Measurements from ENCODE around the gene PTPN2.

GRCh38 chr18:12345889-12346677 is 30.9 kb downstream of the AFG3L2 start:
- PRO-cap: no peak
- RAMPAGE, long total RNA, 3 experiments: no peak in any of the 3 experiments

DNA sequence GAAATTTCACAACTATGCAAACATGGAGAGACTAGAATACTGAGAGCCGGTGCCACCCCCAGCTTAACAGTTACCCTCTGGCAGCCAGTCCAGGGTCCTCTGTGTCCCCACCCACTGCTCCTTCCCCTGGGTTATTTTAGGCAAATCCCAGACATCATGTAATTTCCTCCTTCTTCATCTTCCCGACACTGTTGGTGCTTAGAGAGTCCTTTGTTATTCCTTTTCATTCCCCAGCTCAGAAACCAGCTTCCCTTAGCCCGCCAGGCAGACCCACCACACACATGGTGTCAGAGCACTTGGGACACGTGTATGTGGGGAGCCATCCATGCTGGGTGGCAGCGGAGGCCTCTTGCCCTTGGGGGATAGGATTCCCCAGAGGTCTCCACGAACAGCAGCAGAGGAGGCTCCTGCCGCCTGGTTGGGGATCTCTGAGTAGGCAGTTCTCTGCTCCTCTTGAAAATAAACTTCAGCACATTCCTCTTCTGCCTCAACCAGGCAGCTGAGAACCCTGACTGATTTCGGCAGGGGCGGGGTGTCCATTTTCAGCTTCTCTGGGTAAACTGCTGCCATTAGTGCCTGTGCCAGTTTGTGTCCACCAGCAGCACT is 8.0 kb downstream of the PRELID3A start:
- PRO-cap: no peak
- RAMPAGE, long total RNA, 3 experiments: no peak in any of the 3 experiments

- PRO-cap: no peak
- RAMPAGE, long total RNA, 3 experiments: no peak in any of the 3 experiments
Measured at GRCh38 chr18:12420663-12421625, 13.2 kb downstream of the PRELID3A start.

DNA sequence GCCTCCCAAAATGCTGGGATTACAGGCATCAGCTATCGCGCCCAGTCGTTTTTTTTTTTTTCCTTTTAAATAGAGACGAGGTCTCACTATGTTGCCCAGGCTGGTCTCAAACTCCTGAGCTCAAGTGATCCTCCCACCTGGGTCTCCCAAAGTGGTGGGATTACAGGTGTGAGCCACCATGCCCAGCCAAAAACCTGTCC is 113.5 kb downstream of the SPIRE1 start:
- PRO-cap: no peak
- RAMPAGE, long total RNA, 3 experiments: no peak in any of the 3 experiments

GRCh38 chr18:12884146-12884927 is at the start of gene PTPN2:
Gene PTPN2 (minus strand): TSS chr18:12884237.
- PRO-cap: bidirectional peak, plus-strand start at chr18:12884319, minus-strand start at chr18:12884264
- RAMPAGE, long total RNA, 3 experiments: start-site peak on the minus strand in 2 of 3 experiments, at chr18:12884182-12884214 at its widest, 155 to 172 reads per replicate

GRCh38 chr18:13001171-13001788 is 10.1 kb downstream of the CEP192 start:
- PRO-cap: no peak
- RAMPAGE, long total RNA, 3 experiments: no peak in any of the 3 experiments

DNA sequence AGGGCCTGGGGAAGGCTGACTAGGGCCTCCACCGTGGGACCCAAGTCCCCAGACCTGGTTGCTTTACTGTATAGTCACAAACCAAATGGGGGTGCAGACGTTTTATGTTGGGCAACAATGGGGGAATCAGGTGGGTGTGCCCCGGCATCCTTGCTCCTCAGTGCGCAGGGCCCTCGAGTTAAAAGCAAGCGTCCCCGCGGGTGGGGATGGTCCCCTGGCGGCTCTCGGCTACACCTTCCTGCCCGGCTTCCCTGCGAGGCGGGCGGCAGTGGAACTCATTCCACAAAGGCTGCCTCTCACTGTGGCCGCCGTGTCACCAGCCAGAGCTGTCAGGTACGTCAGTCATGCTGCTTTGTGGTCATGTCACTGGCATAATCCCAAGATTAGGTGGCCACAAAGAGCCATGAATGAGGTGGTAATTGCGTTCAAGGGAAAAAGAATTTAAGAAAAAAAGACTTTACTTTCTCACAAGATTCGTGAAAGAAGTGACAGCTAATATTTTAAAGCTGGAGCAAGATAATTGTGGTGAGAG is 82.5 kb upstream of the LDLRAD4 start:
- PRO-cap: no peak
- RAMPAGE, long total RNA, 3 experiments: no peak in any of the 3 experiments

GRCh38 chr18:13165542-13166439 is 52.8 kb upstream of the LDLRAD4 start:
- PRO-cap: no peak
- RAMPAGE, long total RNA, 3 experiments: no peak in any of the 3 experiments

DNA sequence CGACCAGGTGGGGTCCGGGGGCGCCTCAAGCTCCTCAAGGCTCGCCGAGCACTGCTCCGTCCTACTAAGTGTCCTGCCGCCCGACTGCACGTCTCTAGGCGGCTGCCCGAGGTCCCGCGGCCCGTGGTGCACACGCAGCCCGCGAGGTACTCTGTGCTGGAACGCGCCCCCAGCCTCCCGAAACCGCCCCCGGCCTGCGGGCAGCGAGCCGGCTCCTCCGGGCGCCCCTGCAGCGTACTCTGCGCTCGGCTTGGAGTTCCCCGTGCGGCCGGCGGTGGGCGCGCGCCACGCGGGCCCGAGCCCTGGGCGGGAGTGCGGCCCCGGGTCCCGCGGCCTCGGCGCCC is 1.5 kb upstream of the LDLRAD4 start:
- PRO-cap: no peak
- RAMPAGE, long total RNA, 3 experiments: no peak in any of the 3 experiments

DNA sequence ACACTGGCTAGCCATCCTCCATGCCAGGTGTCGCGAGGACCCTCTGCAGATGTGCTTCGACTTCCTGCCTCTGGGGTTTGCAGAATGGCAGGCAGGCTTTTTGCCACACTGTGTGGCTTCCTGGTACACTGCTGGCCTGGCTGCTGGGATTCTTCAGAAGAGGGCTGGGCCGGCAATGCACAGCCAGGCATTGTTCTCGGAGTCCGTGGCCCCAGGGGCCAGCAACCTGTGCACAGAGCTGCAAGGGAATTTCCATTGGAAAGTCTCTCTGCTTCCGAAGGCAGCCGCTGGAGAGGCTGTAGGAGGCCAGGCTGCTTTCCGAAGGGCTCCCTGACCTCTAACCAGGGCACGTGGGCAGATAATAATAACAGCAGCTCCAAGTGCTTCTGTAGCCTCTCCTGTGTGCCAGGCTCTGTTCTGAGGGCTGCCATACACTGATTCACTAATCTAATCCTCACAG is 4.8 kb downstream of the LDLRAD4 start:
- PRO-cap: no peak
- RAMPAGE, long total RNA, 3 experiments: no peak in any of the 3 experiments

DNA sequence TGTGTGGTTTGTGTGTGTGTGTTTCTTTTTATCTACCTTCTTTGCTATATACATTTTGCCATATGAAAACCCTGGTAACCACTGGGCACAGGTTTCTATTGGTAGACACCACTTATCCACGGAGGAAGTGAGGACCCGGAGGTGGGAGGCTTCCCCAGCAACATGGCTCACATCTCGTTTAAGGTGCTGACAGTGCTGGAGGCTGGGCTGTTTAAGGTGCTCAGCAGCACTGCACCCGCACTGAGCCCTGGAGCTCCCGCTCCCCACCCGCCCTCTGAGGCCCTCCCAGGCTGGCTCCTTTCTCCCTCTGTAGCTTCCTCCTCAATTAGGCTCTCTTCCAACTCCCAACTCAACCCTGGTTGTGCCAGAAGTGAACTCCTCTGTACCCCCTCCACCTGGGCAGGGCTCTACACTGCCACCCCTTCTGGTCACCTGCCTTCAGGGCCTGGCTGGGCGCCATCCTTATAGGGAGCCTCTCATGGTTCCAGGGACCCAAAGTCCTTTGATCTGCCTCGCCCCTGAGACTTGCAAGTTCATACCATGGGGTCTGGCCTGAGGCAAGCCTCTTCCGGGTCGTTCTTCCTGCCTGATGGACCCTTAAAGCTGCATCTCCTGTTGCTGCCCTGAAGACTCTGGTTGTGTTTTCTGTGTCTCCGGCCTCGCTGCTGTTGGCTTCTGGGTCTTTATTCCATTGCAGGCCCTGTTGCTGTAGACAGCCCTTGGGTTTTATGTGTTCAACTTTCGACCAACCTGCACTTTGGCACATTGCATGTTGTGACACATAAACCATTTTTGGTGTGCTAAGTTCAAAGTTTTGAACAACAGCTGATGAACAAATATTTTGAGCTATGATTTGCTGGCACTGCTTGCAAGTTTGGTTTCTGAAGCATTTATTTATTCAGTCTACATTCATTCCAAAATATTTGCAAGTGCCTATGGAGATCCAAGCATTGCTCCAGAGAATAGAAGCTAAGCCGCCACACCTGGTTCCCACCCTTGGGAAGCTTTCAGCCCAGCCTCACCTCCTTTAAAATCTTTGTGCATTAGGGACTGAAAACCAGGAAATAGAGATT is 199.6 kb downstream of the LDLRAD4 start:
- PRO-cap: no peak
- RAMPAGE, long total RNA, 3 experiments: no peak in any of the 3 experiments

DNA sequence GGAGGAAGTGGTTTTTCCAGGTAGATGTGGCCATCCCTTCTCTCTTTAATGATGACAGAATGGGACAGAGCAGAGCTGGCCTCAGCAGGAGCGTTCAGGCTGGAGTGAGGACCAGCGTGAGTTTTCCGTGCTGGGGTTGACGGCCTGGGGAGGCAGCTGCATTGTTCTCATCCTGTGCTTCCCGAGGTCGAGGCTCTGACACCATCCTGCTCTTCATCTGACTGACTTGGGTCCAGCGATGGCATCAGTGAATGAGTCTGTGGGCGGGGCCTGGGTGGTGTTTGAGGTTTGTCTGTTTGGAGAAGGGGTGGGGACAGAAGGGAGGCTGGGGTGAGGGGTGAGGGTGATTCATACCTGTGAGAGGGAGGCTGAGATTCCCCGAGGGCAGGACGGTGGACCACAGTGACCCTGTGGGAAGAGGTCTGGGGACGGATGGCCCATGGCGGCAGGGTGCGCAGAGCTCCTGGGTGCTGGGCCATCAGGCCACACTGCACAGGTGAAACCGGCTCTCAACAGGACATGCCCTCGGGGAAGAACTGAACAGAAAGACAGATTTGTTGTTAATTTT is 207.1 kb downstream of the LDLRAD4 start:
- PRO-cap: no peak
- RAMPAGE, long total RNA, 3 experiments: no peak in any of the 3 experiments

GRCh38 chr18:13481579-13482111 is 244.7 kb downstream of the FAM210A start:
- PRO-cap: no peak
- RAMPAGE, long total RNA, 3 experiments: no peak in any of the 3 experiments

DNA sequence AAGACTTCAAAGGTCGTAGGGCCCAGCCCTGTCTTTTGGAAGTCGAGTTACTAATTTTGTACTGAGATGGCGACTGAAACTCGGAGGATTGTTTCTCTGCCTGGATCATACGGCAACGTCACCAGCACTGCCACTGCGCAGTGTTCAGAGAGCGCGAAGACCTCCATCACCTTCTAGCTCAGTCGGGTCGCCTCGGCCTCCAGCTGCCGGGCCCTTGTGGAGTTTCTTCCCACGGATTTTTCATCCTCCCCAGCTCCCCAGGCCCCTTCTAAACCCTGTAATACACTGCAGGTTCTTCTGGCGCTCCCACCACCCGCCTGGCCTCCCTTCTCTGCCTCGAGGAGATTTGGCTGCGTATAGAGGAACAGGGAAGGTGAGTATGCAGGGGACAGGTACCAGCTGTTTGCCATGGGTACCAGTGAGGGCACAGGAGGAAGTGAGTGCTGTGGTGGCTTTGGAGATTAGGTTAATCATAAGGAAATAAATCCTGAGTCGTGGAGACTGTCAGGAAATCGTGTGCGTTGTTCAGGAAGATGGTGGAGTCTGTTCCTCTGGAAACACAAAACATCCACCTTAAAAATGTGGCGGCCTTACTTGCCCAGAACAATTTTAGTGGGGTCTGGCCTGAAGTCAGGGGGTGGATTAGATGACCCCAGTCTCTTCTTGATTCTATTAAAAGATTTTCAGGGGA is 230.5 kb downstream of the FAM210A start:
- PRO-cap: no peak
- RAMPAGE, long total RNA, 3 experiments: no peak in any of the 3 experiments

GRCh38 chr18:13513018-13513610 is 213.2 kb downstream of the FAM210A start:
- PRO-cap: unidirectional peak, plus-strand start at chr18:13513322; unidirectional peak, plus-strand start at chr18:13513354
- RAMPAGE, long total RNA, 3 experiments: no peak in any of the 3 experiments

GRCh38 chr18:13531571-13532078 is 194.7 kb downstream of the FAM210A start:
- PRO-cap: no peak
- RAMPAGE, long total RNA, 3 experiments: no peak in any of the 3 experiments

GRCh38 chr18:13544040-13544813 is 182.1 kb downstream of the FAM210A start:
- PRO-cap: no peak
- RAMPAGE, long total RNA, 3 experiments: no peak in any of the 3 experiments

DNA sequence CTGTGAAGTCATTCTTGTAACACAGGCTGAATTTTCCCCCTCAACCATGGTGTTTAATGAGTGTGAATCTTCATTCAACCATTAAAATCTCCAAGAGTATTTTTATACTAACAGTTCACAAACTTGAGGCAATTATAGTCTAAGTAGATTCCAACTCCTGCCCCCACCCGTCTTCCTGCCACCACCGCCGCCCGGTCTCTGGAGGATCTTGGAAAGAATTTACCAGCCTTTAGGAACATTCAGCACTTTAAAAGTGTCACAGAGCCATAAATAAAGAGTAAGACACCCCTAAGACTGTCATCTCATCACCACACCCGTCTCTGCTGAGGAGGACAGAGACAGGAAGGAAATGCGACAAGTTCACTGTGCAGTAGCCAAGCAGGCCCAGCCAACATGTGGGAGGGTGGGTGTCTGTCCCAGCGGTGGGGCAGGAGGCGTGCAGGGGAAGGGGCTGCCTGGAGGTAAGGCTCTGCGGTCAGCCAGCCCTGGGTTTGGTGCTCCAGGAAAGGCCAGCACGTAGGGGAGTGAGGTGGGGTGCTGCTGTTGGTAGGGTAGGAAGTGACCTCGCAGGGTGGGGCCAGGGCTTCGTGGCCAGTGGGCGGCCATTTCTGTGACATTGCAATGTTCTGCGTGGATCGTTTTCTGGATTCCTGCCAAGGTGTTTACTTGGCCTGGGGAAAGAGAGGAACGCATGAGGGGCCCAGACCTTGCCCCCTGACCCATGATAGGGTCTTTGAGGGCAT is 111.6 kb downstream of the FAM210A start:
- PRO-cap: unidirectional peak, minus-strand start at position 526 of the sequence
- RAMPAGE, long total RNA, 3 experiments: no peak in any of the 3 experiments

DNA sequence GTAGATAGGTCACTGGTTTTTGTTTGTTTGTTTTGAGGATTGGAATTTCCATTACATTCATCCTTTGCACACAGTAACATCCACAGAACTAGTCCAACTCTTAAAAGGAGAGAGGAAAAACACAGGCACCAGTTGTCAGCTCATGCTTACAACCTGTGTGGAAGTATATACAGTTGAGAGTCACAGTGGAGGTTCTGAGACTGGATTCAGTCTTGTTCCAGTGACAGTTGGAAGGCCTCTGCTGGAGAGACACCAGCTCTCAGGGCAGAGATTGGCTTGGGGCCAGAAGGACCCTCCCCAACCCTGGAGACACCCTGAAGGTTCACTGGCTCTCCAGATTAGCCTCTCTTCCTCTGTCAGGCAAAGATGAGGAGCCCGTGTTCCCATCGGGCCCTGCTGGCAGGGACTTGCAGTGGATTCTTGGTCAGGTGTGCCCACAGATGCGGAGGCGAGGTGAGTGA is 78.7 kb downstream of the FAM210A start:
- PRO-cap: no peak
- RAMPAGE, long total RNA, 3 experiments: no peak in any of the 3 experiments

- PRO-cap: no peak
- RAMPAGE, long total RNA, 3 experiments: no peak in any of the 3 experiments
Measured at GRCh38 chr18:13725422-13725779, 957 bp downstream of the FAM210A start.